ENCODE data around the genes TMEM185A, CD99L2 and GPR50.

GRCh38 chrX:149248195-149248566 lies 167.1 kb downstream of the ENSG00000287585 start:
- RRBS, result no CpG with 5 or more reads among the region's 3 CpGs

DNA sequence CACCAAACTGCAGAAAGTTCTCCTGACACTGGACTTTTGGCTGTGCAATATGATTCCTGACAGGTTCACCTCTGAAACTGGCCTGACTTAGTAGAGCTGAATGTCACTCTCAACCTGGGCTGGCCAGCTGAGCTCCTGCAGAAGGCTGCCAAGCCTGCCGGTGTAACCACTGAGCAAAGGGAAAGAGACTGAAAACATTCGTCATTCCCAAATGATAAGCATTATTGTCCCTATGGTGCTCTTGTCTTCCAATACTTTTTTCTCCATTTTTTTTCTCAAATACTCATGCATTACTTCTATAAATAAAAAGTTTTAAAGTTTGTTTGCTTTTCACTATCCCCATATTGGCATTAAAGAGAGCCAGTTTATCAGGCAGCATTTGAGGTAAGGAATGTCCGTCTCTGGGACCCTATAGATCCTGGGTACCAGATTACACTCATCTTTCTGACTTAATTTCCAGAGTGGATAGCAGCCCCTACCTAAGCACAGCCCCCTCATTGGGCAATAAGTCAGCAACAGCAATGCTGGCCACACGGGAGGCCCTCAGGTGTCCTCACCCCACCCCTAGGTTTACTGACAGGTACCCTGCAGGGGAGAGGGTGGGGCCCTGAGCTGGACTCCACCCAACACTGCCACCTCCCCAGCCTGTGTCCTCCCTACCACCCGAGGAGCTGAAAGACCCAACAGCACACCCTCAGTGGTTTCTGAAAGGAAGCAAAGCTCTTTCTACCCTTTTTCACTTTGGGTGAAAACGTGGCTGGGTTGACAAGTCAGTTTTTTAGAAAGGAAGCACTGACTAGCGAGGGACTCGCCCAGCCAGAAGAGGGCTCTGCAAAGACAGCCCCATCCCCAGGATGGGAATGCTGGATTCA lies 2.5 kb downstream of the IDS start:
- RRBS, result no CpG with 5 or more reads among the region's 8 CpGs

DNA sequence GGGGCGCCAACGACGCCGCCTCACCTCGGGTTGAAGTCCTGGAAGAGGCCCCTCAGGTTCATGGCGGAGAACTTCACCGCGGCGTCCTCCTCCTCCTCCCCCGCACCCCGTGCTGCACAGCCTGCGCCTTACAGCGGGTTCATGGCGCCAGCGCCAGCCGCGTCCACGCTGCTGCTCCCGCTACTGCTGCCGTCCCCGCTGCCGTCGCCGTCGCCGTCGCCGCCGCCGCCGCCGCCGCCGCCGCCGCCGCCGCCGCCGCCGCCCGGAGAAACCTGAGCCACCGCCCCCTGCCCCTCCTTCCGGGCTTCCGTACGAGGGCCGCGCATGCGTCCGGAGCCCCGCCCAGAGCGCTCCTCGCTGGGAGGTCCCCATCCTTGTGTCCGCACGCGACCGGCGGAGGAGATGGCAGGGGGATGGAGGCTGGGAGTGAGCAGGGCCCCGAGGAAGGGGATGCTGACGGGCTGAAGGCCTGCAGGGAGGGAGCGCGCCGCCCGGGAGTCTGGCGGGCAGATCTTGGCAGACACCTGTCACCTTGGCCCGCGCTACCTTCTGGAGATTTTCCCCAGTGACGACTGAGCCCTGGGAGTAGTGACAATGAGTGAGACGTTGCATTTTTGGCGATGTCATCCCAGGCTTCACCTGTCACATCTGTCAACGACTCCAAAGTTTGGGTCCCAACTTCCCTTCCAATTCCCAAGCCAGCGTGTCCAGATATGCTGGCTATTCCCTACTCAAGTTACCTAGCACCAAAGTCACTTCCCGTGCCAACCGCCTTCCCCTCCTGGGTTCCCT lies at the start of gene TMEM185A:
Gene TMEM185A (minus strand): TSS at position 274 of the 792 bp plus-strand sequence.
- RRBS, result 15% methylated on average over 11 of the region's 74 CpGs

DNA sequence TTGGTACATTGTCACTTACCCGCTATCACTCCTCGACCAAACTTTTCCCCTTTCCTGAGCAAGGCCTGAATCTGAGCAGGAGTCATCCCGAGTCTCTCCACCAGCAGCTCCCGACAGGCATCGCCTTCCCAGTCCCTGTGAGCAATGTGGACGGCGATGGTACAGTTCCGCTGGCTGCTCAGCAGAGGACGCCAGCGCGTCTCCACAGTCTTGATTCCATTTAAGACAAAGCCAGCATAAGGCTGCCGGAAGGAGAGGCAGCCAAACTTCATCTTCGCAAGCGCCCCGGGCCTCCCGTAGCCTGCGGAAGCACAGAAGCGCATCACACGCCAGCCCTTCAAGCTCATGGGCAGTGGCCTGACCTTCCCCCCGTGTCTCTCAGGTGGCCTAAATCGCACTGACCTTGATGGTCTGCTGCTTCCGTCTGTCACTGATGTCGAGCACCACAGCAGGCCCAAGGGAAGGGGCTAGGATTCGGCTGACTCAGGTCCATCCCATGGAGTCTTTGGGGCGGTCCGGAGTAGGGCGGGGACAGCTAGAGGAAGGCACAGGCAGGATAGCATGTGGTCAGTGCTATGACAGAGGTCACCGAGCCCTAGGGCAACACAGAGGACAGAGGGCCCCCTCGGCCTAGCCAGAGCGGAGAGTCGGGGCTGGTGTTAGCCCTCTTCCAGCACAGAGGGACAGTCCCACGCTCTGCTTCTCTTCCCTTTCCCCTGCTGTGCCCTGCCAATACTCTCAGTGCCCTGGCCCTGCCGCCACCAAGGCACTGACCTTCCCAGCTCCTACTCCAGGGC lies 4.4 kb downstream of the HSFX4 start:
- RRBS, result no CpG with 5 or more reads among the region's 33 CpGs

DNA sequence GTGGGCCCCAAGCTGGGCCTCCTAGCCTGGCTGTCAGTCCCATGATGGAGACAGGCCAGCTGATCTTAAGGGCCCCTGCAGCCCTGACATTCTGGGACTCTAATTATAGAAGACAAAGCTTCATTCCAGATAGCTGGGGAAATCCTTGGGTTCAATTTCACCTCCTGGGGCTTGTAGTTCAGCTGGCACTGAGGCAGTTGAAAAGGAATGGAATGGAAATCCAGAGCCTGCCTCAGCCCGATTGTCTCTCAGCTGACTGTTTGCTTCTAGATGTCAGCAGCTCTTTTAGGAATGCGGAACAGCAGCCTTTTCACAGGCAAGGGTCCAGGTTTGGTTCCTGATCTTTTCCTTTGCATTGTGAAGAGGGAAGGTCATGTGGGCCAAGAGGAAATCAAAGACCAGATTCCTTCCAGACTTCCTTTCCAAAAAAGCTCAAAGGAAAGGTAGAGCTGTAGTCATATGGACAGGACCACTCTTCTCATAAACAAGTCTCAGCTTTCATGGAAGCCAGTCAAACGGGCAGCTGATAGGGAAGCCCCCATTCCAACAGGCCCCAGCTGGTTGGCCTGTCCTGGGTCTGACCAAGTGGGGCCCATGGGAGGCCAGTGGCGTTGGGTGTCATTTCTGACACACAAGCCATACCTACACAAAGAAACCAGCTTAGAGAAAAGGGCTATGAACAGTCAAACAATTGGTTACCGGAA lies 149.8 kb upstream of the MAMLD1 start:
- RRBS, result no CpG with 5 or more reads among the region's 5 CpGs

DNA sequence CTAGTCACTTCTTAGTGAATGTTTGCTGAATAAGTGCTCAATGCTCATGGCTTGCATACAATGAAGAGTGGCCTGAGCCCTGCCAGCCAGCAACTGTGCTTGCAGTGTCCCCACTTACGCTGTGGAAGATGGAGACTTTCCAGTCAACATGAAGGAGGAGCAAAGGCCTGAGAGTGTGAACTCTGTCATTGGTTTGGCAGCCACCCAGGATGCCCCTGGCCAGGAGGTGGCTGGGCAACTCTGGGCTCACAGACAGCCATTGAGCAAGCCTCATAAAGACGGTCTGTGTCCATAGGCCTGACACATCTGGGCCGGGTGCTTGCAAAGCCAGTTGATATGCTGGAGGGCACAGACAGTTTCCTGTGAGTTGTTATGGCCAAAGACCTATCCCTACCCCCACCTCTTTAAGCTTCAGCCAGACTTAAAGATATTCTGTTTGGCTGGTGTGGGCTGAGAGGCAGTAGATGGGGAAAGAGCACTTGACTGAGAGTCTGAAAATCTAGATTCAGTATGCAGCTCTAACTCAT lies 72.0 kb upstream of the MAMLD1 start:
- RRBS, result no CpG with 5 or more reads among the region's 3 CpGs

GRCh38 chrX:150361172-150362487 lies 1.5 kb upstream of the MAMLD1 start:
- RRBS, result 15% methylated on average over 10 of the region's 78 CpGs

GRCh38 chrX:150366944-150367380 lies 3.8 kb downstream of the MAMLD1 start:
- RRBS, result no CpG with 5 or more reads among the region's 5 CpGs

DNA sequence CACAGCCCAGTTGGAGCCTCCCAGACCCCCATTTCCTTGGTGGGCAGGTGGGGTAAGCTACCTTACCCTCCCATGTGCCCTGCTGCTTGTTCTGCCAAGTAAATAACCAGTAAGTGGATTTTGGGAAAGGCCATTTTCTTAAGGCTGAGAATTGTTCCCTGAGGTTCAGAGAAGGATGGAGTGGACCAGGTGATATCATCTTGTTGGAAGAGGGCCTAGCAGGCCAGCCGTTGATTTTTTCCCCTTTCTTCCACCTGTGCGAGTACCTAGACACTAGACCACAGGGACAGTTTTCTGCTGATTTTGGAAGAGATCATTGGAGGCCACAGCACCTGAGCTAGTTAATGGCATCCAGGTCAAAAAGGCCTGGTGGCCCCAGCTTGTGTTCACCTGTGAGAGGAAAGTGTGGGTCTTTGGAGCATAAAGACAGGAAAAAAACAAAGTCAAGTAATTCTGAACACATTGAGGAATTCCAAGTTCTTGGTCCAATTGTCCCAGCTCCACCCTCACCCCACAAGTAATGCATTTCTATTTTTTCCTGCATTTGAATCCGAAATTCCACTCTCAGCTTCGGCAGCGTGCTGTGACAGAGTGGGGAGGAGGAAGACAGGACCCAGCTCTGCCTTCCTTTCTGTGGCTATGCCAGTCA lies 8.2 kb downstream of the MAMLD1 start:
- RRBS, result no CpG with 5 or more reads among the region's 5 CpGs

GRCh38 chrX:150445099-150446079 lies 82.3 kb downstream of the MAMLD1 start:
- RRBS, result no CpG with 5 or more reads among the region's 10 CpGs

GRCh38 chrX:150575151-150575948 lies 6.9 kb downstream of the MTM1 start:
- RRBS, result no CpG with 5 or more reads among the region's 10 CpGs

DNA sequence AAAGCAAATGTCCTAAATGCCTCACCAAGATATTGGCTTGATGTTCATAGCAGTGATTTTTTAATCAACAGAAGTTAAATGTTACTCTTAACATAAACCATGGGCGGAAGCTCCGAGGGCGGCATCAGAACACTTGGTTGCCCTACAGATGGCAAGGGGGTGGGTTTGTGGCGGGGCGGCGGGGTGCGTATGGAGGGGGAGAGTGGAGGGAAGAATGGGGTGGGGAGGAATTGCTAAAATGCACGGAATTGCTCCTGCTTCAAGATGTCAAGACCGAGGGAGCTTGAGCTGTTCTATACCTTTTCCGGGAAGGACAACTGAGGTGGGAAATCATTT lies 480 bp upstream of the MTMR1 start:
- RRBS, result no CpG with 5 or more reads among the region's 10 CpGs

DNA sequence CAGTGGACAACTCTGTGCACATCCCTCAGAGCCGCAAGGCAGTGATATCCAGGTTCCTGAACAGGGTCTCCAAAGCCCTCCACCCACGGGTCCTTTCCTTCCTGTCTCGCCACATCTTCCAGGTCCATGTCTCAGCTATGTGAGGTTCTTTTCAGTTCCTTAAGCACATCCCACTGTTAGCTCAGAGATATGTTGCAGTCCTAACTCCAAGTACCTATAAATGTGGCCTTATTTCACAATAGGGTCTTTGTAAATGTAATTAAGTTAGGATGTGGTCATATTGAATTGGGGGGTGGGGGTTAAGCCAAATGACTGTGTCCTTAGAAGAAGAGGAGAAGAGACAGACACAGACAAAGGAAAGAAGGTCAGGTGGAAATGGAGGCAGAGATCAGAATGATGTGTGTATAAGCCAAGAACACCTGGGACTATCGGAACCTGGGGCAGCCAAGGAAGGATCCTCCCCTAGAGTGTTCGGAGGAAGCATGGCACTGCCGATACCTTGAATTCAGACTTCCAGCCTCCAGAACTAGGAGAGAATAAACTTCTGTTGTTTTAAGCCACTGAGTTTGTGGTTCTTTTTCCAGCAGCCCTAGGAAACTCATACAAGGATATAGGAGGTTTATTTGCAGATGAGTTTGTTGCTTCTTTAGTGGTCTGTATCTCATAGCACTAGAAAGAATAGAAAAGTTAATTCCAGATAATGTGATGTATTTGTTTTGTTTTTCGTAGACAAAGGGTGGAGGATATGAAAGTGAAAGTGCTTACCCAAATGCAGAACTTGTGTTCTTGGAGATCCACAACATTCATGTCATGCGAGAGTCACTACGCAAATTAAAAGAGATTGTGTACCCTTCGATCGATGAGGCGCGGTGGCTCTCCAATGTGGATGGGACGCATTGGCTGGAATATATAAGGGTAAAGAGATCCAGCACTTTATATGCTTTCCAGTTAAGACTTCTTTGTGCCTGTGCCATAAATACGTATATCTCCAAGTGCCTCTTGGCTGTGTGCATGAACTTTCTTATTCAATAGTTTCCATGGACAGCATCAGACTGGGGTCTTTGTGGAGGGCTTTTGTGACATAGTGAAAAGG lies 43.0 kb downstream of the MTMR1 start:
- RRBS, result no CpG with 5 or more reads among the region's 15 CpGs

GRCh38 chrX:150763747-150764136 lies 70.5 kb downstream of the MTMR1 start:
- RRBS, result no CpG with 5 or more reads among the region's 11 CpGs

GRCh38 chrX:150898116-150899140 lies at the start of gene CD99L2:
TSS of gene CD99L2 (minus strand) at chrX:150898668.
- RRBS, result 13% methylated on average over 23 of the region's 102 CpGs

DNA sequence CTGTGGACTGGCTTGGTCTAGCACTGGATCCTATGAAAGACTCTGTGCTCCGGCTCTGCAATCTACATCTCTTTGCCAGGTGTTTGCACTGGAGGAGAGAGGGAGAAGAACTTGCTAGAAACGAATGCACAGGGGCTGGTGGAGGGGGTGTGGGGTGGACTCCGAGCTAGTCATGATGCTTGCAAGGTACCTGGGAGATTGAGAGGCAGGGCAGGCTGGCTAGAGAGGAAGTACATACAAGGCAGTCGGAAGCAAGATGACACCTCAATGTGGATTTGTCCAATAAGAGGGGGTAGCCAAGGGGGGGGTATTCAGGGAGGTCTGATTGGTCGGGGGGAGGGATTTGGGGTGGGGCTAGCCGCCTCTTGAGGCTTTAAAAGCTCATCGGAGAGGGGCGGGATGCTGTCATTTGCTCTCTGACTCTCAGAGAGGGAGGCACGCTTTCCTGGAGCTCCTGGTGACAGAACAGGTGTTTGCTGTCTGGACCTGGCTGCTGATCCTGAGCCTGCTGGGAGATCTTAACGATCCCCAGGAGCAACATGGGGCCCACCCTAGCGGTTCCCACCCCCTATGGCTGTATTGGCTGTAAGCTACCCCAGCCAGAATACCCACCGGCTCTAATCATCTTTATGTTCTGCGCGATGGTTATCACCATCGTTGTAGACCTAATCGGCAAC lies at the start of gene GPR50:
Gene GPR50 (plus strand): TSS at position 402 of the 677 bp plus-strand sequence.
- RRBS, result 83% methylated on average over 4 of the region's 16 CpGs

DNA sequence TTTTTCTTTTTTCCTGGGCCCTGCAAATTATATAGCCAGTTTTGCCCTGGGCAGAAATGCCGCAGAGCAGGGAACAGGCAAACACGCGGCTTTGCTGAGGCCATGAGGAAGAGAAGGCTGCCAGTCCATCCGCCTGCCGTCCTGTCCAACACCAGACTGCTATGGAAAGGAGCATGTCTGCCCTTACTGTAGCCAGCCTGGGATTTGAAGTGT lies 1.7 kb upstream of the GABRE start:
- RRBS, result no CpG with 5 or more reads among the region's 5 CpGs

- RRBS, result no CpG with 5 or more reads among the region's 7 CpGs
These were observed 3.4 kb downstream of the MAGEA12 start for GRCh38 chrX:152736909-152737488.

GRCh38 chrX:153454668-153455150 lies 8.9 kb upstream of the TREX2 start:
- RRBS, result no CpG with 5 or more reads among the region's 15 CpGs